ENCODE results near the gene CLEC20A.

DNA sequence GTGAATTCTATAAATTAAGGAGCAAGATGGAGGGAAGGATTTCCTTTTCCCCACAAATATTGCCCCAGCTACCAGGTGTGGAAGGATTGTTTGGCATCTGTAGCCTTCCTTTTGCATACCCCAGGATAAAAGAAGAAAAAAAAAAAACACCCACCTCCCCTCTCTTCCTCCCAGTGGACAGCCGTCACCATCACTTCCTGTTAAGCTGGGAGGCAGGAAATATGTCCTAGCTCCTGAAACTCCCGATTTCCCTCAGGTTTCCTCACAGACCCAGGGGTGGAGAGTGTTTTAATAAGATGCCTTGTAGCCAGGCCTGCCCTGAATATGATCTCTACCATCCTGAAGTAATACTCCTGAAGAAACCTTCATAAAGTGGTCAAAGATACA lies 41.4 kb upstream of the RASAL2 start:
- PRO-cap, result no peak

DNA sequence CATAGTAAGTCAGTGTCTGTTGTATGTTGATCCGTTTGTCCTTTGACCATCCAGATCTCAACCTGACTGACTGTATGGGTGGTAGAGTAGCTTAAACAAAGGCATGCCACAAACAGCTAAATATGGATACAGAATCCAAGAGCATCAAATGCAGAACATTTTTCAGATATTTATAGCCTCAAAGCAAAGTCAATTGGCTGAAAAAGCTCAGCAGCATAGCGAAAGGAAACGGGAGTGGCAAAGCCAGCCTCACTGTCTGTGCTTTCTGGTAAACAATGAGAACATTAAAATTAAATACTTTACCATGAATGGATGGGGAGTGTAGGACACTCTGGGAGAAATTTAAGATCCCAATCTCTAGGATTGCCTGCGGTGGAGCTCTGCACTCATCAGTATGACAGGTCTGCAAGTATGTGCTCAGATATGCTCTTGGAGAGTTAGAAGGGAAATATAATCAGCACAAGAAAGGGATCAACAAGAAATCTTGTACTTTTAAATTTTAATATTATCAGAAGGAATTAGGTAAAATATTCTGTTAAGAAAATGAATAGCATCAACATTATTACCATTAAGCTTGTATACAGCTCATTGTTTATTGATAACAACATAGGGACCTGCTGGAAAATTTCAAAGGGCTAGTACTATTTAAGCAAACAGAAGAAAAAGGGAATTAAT lies 4.4 kb downstream of the RASAL2 start:
- PRO-cap, result no peak

- PRO-cap, result no peak
These were observed 8.4 kb downstream of the RASAL2 start for GRCh38 chr1:178102330-178102636.

- PRO-cap, result no peak
These were observed 32.9 kb downstream of the RASAL2 start for GRCh38 chr1:178126483-178127446.

DNA sequence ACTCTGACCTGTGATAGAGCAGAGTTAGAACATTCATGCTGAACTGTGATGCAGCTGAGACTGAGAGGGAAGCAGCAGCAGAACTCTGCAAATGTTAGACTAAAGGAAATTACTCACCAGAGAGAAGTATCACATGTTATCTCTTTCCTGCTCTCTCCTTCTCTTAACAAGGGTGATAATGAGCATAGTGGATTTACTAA lies 181.6 kb downstream of the RASAL2 start:
- PRO-cap, result no peak

- PRO-cap, result no peak
These were observed 176.8 kb downstream of the CLEC20A start for GRCh38 chr1:178319978-178320433.

- PRO-cap, result no peak
These were observed 87.0 kb downstream of the CLEC20A start for GRCh38 chr1:178409391-178410587.

- PRO-cap, result no peak
These were observed at the start of gene CLEC20A for GRCh38 chr1:178496730-178497197. Gene CLEC20A (minus strand): TSS chr1:178496964.

- PRO-cap, result no peak
These were observed 58.2 kb upstream of the RALGPS2 start for GRCh38 chr1:178666722-178667455.

DNA sequence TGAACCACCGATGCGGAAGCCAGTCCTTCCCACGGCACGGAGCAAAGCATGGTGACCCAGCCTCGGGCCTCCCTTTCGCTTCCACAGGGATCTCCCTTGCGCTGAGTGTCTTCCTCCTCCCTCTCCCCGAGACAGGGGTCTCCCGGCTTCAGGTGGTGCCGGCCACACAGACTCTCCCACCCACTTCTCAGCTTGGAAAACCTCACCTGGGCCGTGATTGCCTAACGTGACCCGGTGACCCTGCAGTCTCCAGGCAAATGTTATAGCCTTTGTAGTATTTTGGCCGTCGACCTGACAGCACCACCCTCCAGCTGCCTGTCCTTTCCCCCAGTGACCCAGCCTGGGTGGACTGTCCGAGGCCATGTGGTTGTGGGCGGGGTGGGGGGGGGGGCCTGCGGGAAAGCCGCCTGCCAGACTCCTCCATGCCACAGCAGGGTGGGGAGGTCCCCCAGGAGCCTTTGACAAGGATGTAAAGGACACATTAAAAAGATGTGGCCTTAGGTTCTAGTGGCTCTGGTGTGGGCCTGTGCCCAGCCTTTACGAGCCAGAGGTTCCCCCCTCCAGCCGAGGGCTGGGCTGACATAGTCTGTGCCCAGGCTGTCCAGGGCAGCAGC lies 8.0 kb downstream of the TOR3A start:
- PRO-cap, result no peak

GRCh38 chr1:179118522-179119049 lies 36.7 kb downstream of the TOR3A start:
- PRO-cap, result no peak

DNA sequence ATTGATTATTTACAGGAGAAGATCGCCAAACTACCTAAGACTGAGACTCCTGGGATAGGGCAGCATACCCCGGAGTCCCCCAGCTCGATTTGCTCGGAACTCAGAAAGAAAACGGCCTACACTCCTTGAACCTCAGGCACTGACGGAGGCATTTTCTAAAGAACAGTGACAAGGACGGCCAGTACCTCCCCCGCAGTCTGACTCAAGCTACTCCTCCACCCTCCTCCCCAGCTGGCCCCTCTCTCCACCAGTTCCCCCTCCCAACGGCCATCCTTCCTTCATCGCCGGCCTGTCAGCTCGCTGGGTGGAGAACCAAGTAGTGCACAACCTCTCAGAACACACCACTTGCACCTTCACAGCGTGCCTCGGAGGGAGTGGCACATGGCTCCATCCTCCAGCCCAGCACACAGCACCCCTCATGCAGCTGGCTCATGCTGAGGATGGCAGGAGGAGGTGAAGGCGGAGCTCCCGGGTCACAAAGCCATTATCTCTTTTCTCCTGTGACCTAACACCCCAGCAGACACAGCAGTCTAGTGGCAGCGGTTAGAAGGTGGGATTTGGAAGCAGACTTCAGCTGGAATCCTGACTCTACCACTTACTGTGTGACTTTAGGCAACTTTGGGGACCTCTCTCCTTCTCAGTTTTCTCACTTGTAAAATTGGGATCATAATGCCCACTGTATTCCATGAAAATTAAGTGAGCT lies 58.8 kb downstream of the TOR1AIP2 start:
- PRO-cap, result no peak

GRCh38 chr1:179923103-179923545 lies 31.5 kb upstream of the CEP350 start:
- PRO-cap, result no peak

GRCh38 chr1:179969313-179969512 lies 14.6 kb downstream of the CEP350 start:
- PRO-cap, result no peak

DNA sequence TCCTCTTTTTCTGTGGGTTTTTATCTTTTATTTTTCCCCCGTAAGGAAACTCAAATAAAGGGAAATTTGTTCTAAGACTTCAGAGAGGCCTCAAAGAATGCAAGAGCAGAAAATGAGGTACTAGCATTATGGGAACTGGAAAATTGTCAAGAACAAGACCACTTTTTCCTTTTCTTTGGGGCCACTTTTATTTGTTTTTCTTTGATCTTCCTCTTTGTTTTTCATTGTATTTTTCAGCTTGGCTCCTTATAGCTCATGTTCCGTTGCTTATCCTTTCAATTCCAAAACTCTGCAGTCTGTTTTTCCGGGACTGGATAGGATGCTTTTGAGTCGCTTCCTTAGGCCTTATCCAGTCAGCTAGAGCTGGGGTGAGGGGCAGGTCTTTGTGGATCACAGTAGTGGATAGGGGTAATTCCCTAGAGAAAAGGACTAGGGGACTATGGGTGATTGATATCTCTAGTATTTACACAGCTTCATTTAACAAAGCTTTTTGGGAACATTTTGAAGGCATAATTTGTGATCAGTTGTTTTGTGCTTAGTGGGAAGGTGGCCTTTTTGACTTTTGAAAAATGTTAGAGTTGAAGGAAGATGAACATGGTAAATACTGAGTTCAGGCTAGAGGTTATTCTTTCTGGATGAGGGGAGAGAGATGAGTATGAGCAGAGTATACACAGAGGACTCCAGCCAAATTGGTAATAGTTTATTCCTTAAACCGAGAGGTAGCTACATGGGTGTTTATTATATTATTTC lies 22.4 kb downstream of the CEP350 start:
- PRO-cap, result no peak

DNA sequence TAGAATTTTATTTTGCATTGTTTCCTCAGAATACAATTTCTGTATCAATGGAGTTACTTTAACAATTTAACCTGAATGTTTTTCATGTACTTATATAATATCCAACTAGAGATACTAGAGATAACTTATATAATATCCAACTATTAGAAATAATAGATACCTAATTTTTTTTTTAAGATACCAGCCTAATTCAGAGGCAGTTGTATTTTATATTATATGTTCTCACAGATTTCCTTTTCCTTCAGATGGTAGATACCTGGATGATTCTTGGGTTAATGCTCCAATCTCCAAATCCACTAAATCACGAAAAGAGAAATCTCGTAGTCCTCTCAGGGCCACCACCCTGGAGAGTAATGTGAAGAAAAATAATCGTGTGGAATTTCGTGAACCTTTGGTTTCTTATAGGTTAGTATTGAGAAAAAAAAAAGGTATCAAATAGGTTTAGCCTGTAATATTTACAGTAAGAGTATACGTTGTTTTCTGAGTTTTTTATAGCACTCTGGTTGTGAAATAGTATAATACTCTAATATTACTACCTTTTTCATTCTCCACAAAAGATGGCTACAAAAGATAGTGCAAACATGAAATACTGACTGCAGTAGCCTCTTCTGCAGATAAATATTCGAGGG lies 37.3 kb downstream of the CEP350 start:
- PRO-cap, result no peak

DNA sequence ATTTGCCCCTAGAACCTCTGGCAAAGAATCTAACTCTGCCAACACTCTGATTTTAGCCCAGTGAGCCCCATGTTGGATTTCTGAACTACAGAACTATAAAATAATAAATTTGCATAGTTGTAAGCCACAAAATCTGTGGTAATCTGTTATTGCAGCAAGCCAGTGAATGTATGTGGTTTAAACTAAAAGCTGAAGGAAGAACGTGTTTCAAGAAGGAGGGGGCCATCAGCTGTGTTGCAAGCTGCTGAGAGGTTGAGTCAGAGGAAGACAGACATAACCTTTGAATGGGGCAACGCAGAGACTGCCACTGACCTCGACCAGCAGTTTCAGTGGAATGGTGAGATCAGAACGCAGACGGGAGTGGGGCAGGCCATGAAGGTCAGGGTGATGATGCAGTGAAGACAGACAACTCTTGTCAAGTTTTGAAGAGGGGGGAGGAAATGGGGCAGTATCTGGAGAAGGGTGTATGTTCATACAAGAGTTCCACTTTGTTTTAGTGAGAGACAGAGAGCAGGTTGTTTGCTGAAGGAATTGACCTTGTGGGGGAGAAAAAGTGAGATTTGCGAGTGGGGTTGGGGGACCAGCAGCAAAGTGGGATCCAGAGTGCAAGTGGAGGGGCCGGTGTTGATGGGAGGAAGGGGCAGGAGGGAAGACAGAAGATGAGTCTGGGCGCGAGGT lies 23.1 kb upstream of the QSOX1 start:
- PRO-cap, result no peak

DNA sequence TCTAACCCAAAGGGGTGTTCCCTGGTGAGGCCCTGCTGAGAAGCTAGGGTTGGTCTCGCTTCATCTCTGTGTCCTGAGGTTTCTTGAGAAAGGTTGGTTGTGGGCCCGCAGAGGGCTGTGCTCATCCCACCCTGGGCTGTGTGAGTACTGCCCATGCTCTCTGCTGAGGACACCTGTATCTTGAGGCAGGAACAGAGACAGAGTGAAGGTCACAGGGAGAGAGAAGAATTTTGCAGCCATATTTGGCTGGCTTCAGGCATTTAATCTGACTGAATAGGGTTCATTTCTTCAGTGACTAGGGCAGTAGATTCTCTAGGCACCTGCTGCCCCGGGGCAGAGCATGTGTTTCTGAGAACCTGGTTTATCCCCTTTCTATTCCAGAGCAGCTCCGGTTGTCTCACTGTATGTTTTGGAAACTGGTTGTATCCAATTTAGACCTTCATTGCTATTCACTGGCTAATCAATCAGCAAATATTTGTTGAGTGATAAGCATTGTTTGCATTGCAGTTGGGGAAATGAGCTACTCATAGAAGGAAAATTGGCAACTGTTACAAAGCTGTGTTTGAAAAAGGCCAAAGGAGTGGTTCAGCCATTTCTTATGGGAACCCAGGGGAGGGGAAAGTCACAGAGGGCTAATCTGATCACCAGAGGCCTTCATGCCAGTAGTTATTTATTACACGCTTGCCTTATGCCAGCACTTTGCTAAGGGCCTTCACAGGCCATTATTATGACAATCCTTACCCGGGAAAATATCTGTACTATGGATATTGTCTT lies 2.8 kb downstream of the QSOX1 start:
- PRO-cap, result no peak

GRCh38 chr1:180192019-180192530 lies 37.4 kb downstream of the QSOX1 start:
- PRO-cap, result no peak

- PRO-cap, result no peak
These were observed 66.4 kb downstream of the LHX4 start for GRCh38 chr1:180296435-180296958.